Ileum (tissue), 1 donor: ENCODE measurements around a stretch of chr5.

DNA sequence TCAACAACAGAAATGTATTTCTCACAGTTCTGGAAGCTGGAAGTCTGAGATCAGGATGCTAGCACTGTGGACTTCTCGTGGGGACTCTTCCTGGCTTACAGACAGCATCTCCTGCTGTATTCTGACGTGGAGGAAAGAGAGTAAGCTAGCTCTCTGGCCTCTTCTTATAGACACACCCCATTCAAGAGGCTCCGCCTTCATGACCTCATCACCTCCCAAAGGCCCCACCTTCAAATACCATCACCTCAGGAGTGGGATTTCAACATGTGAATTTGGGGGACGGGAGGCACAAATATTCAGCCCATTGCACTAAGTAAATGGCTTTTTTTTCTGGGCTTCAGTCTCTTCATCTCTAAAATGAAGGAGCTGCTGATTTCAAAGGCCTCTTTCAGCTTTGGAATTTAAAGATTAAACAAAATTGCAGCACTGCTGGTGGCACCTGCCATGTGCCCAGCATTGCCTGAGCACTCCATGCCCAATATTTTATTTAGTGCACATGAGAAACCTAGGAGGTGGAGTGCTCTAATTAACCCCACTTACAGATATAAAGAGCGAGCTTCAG lies 27.5 kb downstream of the KCNMB1 start:
- PRO-cap: no peak

DNA sequence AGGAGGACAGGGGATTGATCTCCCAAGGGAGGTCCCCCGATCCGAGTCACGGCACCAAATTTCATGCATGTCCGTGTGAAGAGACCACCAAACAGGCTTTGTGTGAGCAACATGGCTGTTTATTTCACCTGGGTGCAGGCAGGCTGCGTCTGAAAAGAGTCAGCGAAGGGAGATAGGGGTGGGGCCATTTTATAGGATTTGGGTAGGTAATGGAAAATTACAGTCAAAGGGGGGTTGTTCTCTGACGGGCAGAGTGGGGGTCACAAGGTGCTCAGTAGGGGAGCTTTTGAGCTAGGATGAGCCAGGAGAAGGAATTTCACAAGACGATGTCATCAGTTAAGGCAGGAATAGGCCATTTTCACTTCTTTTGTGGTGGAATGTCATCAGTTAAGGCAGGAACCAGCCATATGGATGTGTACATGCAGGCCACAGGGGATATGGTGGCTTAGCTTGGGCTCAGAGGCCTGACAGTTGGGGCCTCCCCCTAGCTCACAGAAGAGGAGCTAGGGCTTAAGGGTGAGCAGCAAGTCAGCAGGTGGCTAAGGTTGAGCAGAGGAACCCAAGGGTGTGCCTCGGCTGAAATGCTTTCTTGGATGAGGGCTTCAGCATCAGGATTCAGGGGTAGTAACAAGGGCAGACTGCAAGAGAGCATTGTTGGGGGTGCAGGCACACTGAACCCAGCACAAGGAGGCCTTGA lies 16.0 kb upstream of the GABRP start:
- PRO-cap: no peak

GRCh38 chr5:170771467-170771948 lies 12.0 kb upstream of the GABRP start:
- PRO-cap: unidirectional peak, plus-strand start at chr5:170771735

DNA sequence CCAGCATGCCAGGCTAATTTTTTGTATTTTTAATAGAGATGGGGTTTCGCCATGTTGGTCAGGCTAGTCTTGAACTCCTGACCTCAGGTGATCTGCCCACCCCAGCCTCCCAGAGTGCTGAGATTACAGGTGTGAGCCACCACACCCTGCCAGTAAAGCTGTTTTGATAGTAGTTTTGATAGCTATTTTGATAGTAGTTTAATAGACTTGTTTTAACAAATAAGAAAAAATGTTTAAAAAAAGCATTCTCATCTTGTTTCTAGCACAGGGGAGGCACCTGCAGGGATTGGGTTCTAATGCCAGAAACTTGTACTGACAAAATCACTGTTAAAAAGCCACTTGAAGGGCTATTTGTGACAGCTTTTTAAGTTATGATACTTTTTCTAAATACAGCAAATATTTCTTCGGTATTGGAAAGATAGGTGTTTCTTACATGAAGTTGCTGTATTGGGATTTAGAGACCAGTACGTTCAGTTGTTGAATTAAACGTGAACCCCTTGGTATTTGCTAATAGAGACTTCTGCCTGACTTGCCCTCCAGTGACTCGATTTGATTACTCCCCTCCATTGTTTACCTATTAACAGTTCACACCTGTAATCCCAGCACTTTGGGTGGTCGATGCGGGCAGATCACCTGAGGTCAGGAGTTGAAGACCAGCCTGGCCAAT lies 8.6 kb downstream of the NPM1 start:
- PRO-cap: no peak

DNA sequence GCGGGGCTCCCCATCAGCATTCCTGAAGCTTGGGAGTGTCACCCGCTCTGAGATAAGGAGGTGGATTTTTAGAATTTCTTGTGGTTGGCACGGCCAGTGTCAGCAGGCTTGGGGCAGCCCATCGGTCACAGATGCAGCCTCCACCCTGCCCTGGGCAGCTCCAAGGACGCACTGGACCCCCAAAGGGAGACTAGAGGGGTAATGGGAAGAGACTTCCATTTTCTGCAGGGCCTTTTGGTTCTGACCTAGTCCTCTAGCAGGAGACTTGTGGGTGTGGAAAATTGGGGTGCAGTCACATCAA lies 5.4 kb downstream of the FGF18 start:
- PRO-cap: no peak

DNA sequence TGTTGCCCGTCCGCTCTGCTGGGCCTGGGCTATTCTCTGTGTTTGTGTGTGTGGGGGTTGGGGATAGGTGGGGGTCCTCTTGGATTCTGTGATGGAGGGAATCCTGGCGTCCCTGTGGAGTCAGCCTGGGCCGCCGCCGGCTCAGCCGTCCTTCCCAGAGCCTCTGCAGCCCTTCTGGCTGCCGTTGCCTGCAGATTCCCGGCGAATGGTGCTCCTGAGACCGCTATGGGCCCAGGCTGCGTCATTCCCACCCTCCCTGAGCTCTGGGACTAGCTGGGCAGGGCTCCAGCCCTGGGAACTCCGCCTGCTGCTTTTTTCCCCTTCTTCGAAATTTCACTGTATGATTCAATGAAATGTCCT lies 64.3 kb downstream of the FGF18 start:
- PRO-cap: unidirectional peak, minus-strand start at position 165 of the sequence

- PRO-cap: no peak
Measured at GRCh38 chr5:171521228-171521931, 101.9 kb downstream of the FGF18 start.

DNA sequence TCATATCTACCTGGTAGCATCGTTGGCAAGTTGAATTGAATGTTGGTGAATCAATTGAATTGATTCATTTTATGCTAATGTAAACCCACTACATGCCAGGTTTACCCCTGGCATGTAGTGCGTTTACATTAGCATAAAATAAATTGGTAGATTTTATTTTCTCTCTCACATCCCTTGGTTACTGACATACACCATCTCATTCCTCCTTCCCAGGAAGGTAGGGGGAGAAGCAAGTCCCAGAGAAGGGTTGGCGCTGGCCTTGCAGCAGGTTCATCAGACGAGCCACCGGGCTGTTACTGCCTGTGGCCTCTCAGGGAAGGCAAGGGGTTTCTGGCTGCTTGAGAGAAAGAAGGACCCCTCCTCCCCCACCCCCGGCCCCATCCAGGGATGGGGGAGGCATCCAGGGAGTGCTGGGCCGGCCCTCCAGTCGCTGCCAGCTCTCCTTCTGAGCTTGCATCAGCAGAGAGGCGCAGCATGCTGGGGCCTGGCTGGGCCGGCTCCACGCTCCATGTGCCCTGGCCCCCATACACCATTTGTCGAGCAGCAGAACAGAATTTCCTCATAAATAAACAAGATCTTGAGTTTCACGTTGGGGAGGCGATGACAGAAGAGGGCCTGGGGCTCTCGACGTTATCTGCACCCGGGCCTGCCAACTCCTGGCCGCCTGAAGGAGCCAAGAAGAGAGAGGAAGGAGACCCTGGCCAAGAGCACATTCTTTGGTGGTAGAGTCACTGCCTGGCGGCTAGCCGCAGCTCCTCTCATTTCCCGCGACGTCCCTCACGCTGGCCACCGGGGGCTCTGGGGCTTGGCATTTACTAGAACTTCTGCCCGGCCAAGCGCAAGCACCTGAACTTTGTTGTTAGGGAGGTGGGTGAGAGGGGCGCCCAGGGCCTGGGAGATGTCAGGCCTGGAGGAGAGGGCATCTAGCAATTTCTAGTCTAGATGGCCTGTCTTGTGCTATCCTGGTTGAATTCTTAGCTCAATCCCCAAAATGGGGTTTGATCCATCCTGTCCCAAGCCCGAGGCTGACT lies 176.9 kb downstream of the FGF18 start:
- PRO-cap: no peak

DNA sequence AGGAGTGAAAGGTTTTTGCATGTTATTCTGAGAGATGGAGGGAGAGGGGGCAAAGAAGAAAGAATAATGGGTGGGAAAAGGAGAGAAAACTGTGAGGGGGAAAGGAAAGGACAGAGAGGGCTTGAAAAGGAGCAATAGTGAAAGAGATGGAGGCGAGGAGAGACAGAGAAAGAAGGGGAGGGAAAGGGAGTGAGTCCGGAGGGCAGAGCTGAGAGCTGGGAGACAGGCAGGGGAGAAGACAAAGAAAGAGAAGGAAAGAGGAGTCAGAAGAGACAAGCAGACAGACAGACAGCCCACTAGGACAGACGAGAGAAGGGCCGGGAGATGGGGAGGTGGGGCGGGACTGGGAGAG lies 141.4 kb upstream of the SMIM23 start:
- PRO-cap: no peak

DNA sequence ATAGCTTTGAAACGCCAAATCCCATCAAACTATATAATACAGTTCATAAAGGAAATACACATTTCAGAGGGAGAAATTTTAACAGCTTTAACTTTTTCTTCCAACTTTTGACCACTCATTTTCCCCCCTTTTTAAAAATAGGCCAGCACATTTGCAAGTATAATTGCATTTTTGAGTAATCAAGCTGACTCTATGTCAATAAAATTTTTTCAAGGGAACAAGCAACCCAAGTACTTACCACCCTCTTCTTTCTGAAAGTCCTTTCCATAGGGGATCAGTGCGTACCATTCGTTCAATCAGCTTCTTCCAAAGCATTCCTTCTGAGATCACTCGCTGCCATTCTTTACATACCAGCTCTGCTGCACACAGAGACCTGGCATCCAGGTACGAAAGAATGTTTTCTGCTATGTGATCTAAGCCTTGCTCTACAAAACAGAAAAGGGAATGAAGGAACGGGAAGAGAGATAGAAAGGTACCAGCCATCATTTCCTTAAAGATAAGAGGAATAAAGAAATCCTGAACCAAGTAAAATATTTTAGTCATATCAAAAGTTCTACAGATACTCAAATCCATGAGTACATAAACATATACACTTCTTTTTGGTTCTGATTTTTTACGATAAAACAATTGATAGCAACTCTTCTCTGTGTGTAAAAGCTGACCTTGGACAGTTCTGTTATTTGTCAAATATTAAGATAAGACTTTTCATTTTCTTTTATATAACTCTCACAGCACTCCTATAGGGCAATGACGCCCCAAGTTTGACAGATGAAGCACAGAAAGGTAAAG lies 106.6 kb downstream of the FBXW11 start:
- PRO-cap: no peak

DNA sequence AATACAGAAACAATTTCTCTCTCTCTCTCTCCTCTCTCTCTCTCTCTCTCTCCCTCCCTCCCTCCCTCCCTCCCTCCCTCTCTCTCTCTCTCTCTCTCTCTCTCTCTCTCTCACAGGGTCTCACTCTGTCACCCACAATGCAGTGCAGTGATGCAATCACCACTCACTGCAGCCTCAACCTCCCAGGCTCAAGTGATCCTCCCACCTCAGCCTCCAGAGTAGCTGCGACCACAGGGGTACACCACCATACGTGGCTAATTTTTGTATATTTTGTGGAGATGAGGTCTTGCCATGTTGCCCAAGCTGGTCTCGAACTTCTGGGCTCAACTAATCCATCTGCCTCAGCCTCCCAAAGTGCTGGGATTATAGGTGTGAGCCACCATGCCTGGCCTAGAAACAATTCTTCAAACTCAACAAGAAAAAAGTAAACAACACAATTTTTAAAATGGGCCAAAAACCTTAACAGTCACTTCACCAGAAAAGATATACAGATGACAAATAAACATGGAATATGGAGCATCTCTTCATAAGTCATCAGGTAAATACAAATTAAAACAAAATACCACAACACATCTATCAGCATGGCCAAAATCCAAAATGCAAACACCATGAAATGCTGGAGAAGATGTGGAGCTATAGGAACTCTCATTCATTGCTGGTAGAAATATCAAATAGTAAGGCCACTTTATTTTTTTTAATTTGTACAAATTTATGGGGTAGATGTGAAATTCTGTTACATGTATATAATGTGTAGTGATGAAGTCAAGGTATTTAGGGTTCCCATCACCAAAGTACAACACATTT lies 74.5 kb downstream of the FBXW11 start:
- PRO-cap: no peak

DNA sequence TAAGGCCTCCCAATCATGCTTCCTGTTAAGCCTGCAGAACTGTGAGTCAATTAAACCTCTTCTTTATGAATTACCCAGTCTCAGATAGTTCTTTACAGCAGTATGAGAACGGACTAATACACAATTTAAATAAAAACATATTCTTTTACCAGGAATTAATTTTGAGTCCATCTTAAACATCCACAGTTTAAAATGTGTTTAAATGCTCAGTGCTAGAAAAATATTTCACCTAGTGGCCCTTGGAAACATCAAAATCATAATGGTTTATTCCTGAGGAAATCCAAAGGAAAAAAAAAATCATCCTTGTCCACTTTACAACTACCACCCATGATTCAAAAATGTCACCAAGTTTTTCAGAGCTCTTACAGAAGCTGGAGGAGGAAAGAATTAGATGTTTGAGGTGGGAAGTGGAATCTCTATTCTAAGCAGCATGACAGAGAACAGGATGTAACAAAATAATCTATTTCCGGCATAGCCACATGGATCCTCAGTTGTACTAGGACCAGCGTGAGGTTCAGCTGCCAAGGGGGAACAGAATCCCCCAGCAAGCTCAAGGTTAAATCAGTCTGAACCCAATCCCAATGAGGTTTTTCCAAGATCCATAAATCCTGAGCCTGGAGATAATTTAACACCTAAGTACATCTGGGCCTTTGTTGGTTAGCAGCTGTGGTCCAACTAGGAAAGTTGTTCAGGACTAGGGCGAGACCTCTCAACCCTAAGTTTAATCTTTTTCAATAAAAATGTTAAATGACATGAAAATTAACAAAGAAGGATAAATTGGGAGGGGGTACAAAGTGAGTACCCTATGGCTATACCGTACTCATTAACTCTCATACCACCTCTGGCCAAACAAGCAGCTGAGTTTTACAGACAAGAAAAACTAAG lies 40.1 kb downstream of the FBXW11 start:
- PRO-cap: no peak

DNA sequence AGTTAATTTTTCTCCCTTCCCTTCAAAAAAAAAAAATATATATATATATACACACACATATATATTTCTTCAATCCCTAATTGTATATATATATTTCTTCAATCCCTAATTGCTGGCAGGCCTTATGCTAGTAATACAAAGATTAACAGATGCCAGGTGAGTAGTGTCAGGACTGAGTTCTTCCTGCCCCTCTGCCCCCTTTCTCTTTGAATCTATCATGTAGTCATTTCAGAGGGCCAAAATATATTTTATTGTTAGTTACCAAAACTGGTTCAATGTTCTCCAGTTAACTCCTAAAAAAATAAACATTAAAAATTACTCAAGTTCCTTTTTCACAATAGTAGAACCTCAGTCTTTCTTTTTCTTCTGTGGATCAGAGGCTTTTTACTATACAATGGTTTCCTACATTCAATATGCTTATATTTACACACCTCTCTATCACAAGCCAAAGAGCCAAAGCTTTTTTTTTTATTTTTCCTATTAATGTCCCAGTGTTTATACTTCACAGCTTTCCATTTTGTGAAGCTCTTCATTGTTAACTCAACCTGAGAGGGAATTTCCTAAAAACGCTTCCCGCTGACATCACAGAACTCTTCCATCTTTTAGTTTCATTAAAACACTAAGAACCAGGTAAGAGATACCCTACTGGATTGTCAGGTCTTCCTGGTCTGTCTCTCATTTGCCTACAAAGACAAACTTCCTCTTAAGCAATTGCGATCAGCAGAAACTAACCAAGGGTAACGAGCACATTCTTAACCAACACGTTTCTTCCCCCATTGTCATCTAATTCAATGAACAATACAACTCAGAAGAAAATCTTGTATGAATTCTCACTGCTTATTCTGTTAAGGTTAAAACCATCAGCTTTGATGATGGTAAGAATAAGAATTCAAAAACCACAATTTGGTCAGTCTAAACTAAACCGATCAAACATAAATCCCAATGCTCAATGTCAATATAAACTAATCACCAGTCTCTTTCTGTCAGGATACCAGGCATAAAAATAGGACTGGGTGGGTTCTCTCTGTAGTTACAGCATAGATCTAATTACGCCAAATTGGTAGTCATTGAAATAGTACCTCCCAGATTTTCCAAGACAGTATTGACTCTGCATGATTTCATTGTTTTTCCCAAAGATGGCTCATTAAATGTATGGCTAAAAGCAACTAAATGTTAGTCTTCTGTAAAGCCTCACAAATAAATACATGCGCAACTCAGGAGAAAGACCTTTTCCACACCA lies 6.7 kb downstream of the FBXW11 start:
- PRO-cap: no peak

DNA sequence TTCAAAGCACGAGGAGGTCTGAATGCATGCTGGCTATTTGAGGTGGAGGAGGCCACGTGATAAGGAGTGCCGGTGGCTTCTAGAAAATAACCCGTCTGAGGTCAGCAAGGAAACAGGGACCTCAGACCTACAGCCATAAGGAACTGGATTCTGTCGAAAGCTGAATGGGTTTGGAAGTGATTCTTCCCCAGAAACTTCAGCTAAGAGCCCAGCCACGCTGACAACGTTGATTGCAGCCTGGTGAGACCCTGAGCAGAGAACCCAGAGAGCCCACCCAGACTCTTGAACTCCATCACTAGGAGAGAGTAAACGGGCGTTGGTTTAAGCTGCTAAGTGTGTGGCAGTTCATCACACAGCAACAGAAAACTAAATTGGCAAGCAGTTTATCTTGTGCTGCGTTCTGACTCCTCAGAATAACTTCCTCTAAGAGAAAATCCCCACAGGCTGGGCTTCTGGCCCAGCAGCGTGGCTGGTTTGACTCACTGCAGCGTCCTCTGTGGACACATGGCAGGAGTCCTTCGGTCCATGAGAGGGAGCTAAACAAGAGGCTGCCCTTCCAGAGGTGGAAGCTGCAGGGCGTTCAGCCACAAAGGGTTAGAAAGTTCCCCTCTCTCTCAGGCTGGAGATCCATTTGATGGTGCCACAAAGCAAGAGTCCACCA lies 45.9 kb upstream of the FBXW11 start:
- PRO-cap: no peak

GRCh38 chr5:172103923-172104537 lies 84.0 kb downstream of the STK10 start:
- PRO-cap: no peak

GRCh38 chr5:172365912-172366535 lies 82.5 kb upstream of the UBTD2 start:
- PRO-cap: no peak

DNA sequence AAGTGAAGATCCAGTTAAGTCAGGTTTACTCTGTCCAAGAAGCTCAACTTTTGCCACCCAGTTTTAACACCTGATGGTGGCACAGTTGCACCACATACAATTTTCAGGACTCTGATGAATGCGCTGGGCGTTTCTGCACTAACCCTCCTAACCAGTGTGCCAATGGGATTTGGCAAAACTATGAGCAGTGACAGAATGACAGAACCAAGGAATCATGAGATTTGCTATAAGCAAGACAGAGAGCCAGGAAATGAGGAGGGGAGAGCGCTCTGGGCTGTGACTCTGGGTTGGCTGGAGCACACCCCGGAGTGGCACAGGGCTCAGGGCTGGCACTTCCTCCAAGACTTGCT lies 84.1 kb downstream of the SH3PXD2B start:
- PRO-cap: no peak

DNA sequence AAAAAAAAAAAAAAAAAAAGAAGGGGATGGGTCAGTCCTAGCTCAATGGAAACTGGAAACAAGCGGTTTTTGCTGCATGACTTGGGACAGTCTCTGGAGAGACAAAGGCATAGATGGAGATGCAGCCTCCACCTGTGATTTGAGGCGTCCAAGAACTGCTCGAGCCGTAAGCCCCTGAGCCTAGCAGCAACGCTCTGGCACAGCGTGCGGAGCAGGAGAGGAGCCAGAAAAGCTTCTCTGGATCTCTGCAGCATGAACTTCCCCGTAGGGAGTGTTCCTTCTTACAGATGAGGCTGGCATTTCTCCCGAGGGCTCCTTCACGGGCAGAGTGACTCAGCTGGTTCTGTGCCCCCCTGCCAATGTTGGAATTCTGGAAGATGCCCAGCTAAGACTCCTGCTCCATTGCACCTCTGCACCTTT lies 39.9 kb downstream of the SH3PXD2B start:
- PRO-cap: no peak

GRCh38 chr5:172444722-172445398 lies 9.5 kb downstream of the SH3PXD2B start:
- PRO-cap: no peak

DNA sequence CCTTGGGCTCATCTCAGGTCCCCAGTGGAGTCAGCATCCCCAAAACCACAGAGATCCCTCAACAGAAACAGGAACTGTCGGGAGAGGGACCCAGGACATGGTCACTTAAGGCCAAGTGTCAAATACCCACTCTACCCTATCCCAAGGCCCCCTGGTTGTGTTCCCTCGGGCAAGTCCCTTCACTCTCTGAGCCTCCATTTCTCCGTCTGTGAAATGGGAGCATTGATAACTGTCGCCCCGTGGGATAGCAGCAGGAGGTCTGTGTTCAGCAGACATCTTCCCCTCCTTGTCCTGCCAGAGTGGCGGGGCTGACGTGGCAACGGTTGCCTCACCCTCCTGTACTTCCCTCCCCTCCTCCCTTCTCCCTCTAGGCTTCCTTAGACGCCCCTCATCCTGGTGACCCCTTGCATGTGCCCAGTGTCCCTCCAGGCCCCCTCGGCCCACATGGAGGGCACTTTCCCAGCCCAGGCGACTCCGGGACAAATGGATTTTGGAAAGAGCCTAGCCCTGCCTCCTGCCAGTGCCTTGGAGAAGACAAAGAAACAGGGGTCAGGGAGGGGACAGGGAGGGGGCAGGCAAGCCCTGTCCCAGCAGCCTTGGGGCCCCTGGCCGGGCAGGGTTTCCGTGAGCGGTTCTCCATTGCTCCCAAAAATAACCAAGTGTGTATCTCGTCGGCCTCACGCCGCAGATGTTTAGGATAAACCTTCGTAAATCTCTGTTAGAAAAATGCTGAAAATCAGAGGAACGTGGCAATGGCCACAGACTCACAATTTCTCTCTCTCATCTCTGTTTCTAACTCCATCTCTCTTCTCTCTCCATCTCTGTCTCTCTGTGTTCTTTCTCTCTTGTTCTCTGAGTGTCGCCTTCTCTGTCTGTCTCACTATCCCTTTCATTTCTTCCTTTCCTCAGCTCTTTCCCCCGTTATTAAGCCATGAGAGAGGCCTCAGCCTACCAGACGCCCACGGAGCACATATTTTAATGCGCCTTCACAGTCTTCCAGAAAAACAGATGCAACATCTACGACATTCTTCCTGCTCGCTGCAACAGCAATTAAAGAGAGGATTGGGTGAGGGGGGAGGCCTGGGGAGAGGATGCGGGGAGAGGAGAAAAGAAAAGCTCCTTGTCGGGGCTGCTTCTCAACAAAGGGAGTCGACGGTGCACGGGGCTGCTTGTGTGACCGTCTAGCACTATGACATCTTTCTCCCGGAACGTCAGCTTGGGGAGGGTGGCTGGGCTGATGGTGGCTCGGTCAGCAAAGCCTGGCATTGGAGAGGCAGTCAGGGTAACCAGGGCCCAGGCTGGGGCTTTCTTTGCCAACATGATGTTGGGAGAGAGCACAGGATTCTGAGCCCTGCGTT lies 38.1 kb upstream of the NEURL1B start:
- PRO-cap: bidirectional peak, plus-strand start at position 1,139 of the sequence, minus-strand start at position 898 of the sequence